Cerebellum (tissue), 5 donors: ENCODE measurements around a stretch of chr5.

- PRO-cap, 3 experiments = no peak in any of the 3 experiments
- RAMPAGE, long total RNA = no peak
Observed at GRCh38 chr5:157269112-157269749, 3.3 kb downstream of the CYFIP2 start.

- PRO-cap, 3 experiments = no peak in any of the 3 experiments
- RAMPAGE, long total RNA = no peak
Observed at GRCh38 chr5:157269750-157270016, 3.8 kb downstream of the CYFIP2 start.

DNA sequence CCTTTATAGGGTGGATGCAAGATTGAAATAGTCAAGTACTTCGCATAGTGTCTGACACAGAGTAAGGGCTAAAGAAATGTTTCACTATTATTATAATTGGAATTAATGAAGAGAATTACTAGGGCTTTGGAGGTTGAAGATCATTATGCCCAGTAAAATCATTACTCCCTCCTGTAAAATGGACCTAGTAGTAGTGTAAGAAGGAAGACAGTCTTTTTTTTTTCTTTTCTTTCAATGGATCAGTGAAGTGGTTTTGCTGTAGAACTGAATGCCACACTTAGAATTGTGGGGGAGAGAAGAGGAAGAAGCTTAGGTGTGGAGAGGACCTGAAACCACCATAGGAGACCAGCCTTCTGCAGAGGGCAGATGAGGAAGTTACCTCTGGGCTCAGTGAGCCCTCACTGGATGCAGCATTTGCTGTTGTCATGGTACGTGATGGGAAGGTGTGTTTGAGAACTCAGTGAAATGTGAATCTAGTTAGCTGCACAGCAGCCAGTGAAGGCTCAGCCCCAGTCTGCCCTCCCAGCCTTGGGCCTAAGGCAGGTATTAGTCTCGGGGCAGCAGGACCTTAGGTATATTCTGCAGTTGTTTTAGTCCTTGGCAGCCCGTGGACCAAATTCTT lies 17.4 kb downstream of the CYFIP2 start:
- PRO-cap, 3 experiments = no peak in any of the 3 experiments
- RAMPAGE, long total RNA = no peak

- PRO-cap, 3 experiments = no peak in any of the 3 experiments
- RAMPAGE, long total RNA = no peak
Observed at GRCh38 chr5:157382678-157383757, 37.5 kb upstream of the FNDC9 start.

GRCh38 chr5:157478019-157478892 lies 18.2 kb downstream of the NIPAL4 start:
- PRO-cap, 3 experiments = no peak in any of the 3 experiments
- RAMPAGE, long total RNA = no peak

DNA sequence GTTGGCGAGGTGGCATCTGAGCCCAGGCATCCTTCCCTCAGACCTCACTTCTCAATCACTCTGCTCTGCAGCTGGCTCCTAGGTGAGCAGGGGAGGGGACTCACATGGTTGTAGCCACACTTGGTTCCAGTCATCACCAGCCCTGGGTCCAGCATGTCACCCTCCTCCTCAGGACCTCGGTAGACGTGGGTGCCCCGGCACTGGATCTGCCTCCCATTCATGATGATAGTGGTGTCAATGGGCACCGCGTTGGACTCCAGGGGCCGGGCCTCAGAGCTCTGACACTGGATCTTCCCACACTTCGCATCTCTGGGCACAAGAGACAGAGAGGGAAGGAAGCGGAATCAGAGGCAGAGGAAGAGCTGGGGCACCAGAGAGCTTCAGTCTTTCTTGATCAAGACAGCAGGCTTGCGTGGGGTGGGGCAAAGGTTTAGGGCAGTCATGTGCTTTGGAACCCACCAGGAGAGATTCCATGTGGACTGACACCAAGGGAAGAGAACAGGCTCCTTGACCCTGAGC lies 32.9 kb downstream of the NIPAL4 start:
- PRO-cap, 3 experiments = no peak in any of the 3 experiments
- RAMPAGE, long total RNA = no peak

DNA sequence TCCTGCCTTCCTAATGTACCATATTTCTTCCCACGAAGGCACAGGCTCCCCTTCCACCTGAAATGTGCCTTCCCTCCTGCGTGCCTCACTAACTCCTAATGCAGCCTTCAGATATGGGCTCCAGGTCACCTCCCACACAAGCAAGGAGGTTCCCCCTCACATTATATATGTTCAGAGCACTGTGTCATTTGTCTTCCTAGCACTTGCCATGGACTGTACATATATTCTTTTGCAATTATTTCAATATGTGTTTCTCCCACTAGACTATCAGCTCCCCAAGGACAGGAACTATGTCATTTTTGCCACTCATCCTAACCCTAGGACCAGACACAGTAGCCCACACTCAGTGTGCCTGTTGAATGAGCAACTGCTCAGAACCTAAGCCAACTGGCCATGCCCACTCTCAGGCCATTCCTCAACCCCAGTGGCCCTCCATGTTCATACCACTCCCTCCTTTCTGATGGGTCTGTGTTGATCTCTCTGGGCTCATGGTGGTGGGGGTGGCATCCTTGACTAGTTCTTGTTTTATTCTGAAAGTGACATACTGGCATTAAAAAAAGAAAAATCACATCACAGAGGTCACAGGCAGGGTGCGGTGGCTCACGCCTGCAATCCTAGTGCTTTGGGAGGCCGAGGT lies 41.3 kb downstream of the NIPAL4 start:
- PRO-cap, 3 experiments = no peak in any of the 3 experiments
- RAMPAGE, long total RNA = no peak

- PRO-cap, 3 experiments = no peak in any of the 3 experiments
- RAMPAGE, long total RNA = no peak
Observed at GRCh38 chr5:157550049-157550627, 25.4 kb downstream of the ADAM19 start.

DNA sequence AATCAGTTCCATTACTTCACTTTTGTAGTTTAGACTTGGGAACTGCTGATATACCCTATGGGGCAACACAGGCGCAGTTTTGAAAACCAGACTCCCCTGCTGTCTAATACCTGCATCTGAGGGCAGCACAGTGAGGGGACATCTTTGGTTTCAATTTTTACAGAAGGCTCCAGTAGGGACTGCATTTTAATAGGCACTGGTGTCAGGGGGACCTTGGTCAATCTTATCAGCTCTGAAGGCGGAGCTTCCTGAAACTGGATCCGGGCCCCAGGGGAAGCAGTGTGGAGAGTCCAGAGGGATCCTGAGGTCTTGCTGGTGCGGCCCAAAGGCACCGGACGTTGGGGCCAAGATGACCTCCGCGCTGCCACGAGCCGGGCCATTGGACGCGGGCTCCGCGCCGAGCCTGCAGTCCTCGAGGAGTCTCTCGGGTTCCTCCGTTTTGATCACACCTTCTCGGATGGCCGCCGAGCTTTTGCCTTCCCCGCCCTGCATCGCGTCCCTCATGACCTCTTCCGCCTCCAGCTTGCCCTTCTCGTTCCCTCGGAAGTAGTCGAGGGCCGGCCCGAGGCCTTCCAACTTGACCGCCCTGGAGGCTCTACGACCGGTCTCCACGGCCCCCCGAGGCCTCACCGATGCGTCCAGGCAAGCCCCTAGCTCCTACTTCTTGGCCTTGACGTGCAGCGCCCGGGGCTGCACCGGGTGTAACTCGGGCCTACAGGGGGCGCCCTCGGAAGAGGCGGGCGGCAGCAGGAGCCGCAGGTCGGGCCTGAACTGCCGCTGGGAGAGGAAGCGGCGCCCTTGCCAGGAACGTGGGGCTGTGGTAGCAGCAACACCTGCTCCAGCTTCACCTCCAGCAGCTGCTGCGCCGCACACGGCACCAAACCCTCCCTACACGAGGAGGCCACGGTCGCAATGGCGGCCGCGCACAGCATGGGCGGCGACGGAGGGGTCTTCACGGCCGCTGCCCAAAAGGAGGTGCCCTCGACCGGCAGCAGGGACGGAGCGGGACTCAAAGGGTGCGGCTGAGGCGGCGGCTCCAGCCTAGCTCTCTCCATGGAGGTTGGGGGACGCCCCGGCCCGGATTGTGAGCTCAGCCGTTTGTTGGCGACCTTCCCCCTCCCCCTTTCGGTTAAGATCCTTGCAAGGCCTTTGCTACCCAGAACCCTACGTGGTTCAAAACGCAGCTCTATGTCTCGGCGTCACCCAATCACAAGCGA lies 18.9 kb downstream of the C5orf52 start:
- PRO-cap, 3 experiments = no peak in any of the 3 experiments
- RAMPAGE, long total RNA = no peak

DNA sequence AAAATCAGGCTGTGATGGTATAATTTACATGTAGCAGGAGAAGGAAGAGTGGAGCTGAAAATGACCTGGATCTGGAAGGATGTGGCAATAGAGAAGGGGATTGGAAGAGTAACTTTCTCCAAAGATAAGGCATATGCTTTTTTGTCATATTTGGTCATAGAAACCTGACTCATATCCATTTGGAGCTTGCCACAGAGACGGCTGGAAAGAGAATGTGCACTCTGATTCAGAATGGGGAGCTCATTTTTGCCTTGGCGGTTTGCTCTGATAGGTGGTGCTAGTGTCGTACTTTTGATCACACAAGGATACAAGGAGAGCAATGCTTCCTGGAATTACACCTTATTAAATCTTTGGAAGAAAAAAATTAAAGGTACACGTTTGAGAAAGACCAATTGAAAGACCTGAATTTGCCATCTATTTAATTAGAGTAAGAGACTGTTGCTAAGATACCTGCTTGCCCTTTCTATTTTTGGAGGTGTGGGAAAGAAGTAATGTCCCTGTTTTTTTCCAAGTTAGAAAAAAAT lies 5.3 kb downstream of the LSM11 start:
- PRO-cap, 3 experiments = no peak in any of the 3 experiments
- RAMPAGE, long total RNA = no peak

GRCh38 chr5:157832626-157833132 lies 26.3 kb downstream of the CLINT1 start:
- PRO-cap, 3 experiments = no peak in any of the 3 experiments
- RAMPAGE, long total RNA = no peak

- PRO-cap, 3 experiments = no peak in any of the 3 experiments
- RAMPAGE, long total RNA = no peak
Observed at GRCh38 chr5:157948595-157949309, 89.8 kb upstream of the CLINT1 start.

DNA sequence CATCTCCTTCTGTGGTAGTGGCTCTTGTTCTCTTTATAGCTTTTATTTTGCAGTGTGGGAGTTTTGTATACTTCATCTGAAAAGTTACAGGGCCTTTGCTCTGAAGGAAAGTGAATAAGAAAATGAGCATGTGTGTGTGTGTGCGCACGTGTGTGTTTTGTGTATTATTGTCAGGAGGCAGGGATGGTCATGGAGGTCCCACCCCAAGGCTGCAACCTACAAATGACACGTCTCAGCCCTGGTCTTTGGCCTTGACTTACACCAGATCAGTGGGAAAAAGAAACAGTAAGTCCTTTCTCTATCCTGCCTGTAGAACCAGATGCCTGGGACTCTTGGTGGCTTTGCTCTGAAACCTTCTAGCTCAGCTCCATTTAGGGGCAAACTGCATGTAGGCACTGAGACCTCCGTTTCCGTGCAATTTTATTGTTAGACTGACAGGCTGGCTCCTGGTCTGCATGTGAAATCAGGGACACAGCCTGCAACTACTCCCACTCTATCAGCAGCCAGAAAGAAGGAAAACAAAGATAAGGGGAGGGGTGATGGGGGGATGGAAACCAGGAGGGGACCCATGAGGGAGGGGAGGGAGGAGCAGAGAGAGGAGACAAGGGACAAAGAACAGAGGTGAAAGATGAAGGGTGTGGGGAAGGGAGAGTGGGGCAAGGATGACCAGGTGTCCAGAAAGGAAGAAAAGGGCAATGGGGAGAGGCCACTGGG lies 316.5 kb upstream of the CLINT1 start:
- PRO-cap, 3 experiments = no peak in any of the 3 experiments
- RAMPAGE, long total RNA = no peak

DNA sequence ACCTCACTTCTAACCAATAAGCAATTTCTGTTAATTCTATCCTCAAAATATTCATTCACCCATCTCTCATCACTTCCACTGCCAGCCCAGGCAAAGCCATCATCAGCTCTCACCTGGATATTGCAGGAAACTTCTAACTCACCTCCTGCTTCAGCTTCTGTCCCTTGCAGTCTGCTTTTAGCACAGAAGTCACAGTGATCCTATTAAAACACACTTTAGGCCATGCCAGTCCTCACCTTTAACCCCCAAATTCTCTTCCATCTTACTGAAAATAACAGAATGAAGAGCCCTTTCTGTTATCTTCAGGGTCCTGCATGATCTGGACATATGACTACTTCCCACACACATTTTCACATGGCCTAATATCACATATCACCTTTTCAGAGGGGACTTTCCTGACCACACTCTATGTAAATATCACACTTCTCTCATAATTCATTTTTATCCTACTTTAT lies 550.5 kb upstream of the CLINT1 start:
- PRO-cap, 3 experiments = no peak in any of the 3 experiments
- RAMPAGE, long total RNA = no peak

DNA sequence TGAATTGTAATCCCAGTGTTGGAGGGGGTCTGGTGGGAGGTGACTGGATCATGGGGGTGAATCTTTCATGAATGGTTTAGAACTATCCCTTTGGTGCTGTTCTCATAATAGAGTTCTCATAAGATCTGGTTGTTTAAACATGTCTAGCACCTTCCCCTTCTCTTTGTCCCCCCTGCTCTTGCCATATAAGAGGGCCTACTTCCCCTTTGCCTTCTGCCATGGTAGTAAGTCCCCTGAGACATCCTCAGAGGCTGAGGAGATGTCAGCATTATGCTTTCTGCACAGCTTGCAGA lies 577.7 kb upstream of the CLINT1 start:
- PRO-cap, 3 experiments = no peak in any of the 3 experiments
- RAMPAGE, long total RNA = no peak

- PRO-cap, 3 experiments = no peak in any of the 3 experiments
- RAMPAGE, long total RNA = no peak
Observed at GRCh38 chr5:158483274-158483473, 616.5 kb downstream of the EBF1 start.

DNA sequence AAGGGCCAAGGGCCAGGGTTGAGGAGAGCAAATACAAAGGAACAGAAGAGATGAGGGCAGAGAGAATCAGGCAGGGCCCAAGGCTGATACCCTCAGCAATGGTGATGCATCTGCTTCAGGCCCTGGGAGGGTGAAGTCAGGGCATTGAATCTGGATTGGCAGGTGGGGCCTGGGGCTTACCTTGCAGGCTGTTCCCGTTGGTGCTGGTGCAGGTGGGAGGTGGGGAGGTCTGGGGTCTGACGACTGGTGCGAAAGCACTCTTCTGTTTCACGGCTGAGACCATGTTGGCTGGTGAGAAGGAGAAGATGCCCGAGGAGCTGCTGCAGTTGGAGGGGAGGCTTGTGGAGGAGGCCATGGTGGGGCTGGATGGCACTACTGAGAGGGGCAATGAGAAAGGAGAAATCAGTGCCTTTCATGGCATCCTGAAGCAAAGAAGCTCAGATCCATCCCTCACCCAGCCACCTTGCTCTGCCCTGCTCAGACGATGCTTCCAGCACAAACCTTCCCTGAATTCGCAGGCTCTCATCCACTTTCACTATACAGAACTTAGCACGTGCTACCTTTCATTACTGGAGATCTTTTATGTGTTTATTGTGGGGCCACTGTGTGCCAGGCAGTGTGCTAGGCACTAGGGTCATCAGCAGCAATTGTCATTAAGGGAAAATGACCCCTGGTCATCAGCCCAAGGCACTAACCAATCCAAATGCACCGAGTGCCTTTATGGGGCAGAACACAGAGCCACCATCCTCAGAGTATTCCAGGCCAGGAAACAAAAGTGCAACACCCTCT lies 391.7 kb downstream of the EBF1 start:
- PRO-cap, 3 experiments = no peak in any of the 3 experiments
- RAMPAGE, long total RNA = no peak

- PRO-cap, 3 experiments = no peak in any of the 3 experiments
- RAMPAGE, long total RNA = no peak
Observed at GRCh38 chr5:158727195-158727688, 372.5 kb downstream of the EBF1 start.

DNA sequence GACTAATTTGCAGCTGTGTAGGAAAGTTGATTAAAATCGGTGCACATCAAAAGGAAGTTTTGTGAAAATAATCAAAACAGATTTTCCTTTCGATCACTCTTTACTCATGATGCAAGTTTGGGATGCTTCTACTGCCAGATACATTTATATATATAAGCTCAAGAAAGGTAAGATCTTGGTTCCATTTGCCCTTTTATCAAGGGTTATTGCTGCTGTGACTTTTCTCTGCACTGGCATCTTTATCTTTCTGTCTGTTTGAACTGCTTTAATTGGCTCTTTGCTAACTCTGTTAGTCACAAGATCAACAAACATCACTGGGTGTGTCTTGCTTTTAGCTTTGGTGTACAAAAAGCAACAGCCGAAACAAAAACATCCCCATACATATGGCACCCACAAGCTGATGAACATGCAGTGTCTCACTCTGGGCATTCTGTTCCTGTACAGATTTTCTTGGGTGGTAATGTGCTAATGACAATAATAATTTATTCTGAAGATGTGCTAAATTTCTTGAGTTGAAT lies 96.8 kb downstream of the EBF1 start:
- PRO-cap, 3 experiments = no peak in any of the 3 experiments
- RAMPAGE, long total RNA = no peak

- PRO-cap, 3 experiments = no peak in any of the 3 experiments
- RAMPAGE, long total RNA = no peak
Observed at GRCh38 chr5:159065030-159065912, 34.4 kb downstream of the EBF1 start.